Measurements from ENCODE around the genes ZNF518A and ANKRD2.

GRCh38 chr10:95517204-95518026 is 43.8 kb downstream of the SORBS1 start:
- PRO-cap = no peak

GRCh38 chr10:95540317-95541453 is 20.5 kb downstream of the SORBS1 start:
- PRO-cap = no peak

- PRO-cap = no peak
Observed at GRCh38 chr10:95562834-95563129, 1.6 kb upstream of the SORBS1 start.

DNA sequence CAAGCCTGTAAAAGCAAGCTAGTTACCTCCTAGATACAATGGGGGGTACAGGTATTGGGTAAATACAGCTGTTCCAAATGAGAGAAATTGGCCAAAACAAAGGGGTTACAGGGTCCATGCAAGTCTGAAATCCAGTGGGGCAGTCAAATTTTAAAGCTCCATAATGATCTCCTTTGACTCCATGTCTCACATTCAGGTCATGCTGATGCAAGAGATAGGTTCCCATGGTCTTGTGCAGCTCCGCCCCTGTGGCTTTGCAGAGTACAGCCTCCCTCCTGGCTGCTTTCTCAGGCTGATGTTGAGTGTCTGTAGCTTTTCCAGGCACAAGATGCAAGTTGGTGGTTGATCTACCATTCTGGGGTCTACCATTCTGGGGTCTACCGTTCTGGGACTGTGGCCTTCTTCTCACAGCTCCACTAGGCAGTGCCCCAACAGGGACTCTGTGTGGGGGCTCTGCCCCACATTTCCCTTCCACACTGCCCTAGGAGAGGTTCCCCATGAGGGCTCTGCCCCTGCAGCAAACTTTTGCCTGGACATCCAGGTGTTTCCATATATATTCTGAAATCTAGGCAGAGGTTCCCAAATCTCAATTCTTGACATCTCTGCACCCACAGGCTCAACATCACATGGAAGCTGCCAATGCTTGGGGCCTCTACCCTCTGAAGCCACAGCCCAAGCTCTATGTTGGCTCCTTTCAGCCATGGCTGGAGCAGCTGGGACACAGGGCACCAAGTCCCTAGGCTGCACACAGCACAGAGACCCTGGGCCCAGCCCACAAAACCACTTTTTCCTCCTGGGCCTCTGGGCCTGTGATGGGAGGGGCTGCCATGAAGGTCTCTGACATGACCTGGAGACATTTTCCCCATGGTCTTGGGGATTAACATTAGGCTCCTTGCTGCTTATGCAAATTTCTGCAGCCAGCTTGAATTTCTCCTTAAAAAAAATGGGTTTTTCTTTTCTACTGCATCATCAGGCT is 33.3 kb upstream of the CC2D2B start:
- PRO-cap = no peak

DNA sequence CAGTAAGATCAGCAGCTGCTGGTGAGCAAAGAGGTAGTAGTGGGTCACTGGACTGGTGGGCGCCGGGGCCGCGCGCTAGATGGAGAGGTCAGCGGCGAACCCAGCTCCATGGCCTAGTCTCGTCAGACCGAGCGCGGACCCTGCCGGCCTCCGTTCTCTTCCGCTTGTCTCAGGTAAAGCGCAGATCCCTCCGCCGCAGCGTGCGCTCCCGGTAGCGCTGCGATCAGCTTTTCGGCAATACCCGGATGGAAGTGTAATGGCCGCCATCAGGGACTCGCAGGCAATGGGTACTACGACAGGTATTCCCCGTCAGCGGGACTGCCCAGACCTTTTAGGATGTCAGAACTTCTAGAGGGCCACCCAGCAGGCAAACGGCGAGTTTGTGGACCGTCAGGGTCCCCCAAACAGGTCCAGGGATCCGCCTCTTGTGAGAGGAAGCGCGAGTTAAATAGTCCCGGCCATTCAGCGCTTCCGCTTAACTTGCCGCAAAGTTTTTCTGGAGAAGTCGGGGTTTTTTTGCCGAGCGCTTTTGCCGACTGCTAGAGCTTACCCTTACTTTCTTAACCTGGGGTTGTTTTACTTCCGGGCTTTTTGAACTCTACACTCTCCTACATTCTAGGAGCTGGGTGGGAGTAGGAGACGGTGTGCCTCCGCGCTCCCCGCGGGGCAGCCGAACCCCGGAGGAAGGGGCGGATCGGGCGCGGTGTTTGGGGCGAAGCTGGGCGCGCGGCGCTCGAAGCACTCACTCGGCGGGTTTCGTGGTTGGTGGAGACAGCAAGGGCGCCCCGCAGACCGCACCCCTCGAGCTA is at the start of gene ZNF518A:
ZNF518A (plus strand) TSS at position 478 of the 809 bp plus-strand sequence.
- PRO-cap = bidirectional peak, plus-strand start at position 237 of the sequence, minus-strand start at position 121 of the sequence; unidirectional peak, plus-strand start at position 745 of the sequence

DNA sequence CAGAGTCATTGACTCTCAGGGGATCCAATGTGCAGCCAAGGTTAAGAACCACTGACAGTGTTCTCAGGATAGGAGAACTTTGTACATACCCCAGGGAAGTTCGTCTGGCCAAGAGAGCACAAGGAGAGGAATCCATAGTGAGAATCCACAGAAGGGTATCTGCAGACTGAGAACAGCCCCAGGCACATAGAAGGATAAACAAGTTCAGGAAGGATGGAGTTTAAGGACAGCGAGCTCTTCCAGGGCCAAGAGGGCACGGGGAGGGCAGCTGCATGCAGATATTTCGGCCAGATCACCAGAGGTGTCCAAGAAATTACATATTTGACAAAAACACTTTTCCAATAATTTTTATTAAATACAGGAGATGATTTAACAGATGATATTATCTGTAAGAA is 16.4 kb downstream of the BLNK start:
- PRO-cap = no peak

GRCh38 chr10:96514845-96515524 is 1.3 kb upstream of the TLL2 start:
- PRO-cap = no peak

DNA sequence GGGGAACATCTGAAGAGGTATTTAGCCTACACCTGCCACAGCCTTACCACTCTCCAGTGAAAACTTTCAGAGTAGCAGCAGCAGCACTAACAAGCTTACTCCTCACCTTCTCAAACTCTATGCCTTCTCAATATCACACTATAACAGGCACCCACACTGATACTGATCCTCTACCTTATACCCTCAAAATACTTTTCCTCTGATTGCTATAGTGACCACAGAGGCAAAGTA is 35.2 kb upstream of the TLL2 start:
- PRO-cap = no peak

- PRO-cap = no peak
Observed at GRCh38 chr10:96585375-96585921, 1.4 kb downstream of the TM9SF3 start.

DNA sequence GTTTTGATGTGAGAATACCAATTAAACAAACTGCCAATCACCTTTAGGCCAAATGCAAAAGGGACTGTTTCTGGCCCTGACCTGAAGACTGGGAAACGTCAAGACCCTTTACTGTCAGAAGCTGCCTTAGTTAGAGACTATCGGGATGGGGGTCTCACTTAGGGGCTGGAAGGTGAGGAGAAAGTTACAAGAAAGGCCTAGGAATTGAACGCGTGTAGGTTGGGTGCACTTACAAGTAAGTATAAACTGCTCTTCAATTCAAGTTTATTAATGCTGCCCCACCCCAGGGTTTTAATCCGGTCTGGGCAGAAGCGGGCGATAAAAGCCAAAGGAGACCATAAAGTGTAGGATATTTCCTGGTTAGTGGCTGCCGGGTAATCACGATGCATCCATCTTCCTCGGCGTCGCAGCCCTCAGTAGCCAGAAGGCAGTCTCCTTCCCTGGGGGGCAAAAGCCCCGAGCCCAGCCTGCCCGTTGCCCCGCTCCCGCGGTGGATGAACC is 840 bp downstream of the TM9SF3 start:
- PRO-cap = bidirectional peak, plus-strand start outside the sequence, minus-strand start at position 418 of the sequence

GRCh38 chr10:96618522-96619425 is 32.0 kb upstream of the TM9SF3 start:
- PRO-cap = no peak

DNA sequence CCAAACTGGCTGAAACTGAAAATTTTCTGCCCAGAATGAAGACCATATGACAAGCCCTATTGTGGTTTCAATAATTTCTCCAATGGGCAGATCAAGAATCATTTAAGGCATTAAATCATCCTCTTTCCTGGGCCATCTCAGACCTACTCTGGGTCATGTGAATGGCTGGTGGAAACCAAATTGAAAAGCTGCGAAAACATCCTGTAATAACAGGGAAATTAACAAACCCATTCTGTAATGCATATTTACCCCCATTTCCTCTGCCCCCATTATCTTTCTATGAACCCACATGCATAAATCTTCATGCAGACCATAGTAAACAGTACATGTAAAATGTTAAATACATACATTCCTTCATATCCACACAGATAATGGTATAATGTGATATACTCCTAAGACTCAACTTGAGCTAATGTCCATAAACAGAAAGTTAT is 23.9 kb downstream of the PIK3AP1 start:
- PRO-cap = no peak

GRCh38 chr10:96768127-96768629 is 47.9 kb upstream of the PIK3AP1 start:
- PRO-cap = no peak

GRCh38 chr10:96833498-96833697 is 1.3 kb downstream of the LCOR start:
- PRO-cap = no peak

DNA sequence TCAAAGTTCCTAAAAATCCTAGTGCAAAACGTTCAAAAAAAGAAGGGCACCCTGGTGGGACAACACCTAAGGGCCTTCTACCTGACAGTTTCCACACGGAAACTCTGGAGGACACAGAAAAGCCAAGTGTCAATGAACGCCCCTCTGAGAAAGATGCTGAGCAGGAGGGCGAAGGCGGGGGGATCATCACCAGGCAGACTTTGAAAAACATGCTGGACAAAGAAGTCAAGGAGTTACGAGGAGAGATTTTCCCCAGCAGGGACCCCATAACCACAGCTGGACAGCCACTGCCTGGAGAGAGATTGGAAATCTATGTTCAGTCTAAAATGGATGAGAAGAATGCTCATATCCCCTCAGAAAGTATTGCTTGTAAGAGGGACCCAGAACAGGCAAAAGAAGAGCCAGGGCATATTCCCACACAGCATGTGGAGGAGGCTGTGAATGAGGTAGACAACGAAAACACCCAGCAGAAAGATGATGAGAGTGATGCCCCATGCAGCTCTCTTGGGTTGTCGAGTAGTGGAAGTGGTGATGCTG is 151.0 kb downstream of the LCOR start:
- PRO-cap = no peak

DNA sequence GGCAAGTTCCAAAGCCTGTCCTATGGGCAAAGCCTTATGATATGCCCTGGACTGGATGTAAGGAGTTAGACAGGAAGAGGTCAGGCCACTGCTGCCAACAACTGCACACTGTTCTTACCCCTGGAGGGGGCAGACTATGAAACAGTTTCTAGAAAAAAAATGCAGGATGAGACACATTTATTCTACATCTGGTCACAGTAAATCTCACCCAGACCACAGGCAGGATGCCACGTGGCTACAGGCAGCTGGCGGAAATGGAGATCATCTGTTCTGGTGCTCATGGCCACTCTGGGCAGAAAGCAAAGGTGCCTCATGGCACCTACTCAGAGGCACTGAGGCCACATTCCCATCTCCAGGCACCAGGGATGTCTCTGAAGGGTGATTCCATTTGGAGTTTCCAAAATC is 22.0 kb upstream of the FRAT2 start:
- PRO-cap = no peak

DNA sequence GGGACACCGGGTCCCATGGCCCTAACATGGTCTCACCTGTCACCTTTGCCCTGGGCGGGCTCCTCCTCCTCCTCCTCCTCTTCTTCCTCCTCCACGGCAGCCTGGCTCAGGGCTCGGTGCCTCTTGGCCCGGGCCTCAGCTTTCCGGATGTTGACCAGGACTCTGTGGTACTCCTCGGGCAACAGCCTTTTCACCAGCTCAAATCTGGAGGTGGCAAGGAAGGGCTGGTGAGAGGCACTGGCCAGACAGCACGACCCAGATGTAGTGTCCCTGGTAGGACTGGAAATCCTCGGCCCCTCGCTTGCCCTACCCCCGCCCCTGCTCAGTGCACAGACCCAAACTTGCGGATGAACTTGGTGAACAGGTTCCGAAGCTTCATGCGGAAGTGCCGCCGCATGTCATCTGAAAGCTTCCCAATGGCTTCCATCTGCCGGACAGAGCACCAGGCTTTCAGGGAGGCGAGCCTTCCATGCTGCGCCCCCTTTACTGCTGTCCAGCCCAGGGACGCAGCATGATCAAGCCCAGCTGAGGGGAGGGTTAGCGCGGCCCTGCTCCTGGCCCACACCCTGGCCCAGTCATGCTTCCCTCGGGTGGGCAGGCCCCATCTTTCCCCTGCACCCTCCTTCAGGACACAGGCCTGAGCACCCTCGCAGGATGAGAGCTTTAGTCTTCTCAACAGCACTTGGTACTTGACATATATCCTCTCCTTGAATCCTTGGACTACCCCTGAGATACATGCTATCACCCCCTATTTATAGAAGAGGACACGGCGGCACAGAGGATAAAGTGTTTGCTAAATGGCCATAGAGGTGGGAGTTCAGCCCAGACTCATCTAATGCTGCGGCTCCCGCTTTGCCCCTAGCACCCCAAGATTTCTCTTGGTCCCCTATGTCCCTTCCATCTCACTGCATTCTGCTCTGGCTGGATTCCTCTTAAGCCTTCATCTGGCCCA is 32.5 kb upstream of the FRAT2 start:
- PRO-cap = no peak

GRCh38 chr10:97368797-97369273 is 32.3 kb downstream of the RRP12 start:
- PRO-cap = no peak

GRCh38 chr10:97407195-97407917 is 6.2 kb upstream of the RRP12 start:
- PRO-cap = no peak

DNA sequence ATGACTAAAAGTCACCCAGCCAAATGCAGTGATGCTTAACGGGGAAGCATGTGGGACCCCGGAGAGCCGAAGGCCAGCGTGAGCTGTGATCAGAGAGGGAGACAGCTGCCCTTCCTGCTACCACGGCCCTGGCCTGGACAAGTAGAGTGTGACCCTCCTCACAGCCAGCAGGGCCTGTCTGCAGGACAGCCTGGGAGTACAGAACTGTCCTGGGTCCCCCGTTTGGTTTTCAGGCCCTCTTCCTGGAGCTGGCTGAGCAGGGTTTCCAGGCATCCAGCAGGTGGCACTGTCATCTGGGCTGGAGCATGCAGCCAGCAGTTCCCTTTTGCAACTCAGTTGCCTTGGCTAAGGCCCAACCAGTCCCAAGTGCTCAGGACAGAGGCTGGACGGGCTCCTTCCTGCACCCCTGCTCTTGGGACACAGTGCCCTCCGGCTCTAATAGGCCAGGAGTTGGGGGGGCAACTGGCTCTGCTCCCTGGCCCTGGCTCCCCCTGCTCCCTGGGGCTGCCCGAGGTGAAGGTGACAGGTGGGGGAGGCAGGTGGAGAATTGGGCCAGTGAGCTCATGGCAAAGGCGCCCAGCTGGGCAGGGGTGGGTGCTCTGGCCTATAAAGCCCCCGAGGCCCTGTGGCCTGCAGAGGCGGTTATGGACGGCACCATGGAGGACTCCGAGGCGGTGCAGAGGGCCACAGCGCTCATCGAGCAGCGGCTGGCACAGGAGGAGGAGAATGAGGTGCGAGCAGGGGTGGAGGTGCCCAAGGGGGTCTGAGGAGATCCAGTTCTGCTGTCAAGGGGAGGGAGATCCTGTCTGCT is at the start of gene ANKRD2:
ANKRD2 (plus strand) TSS at position 635 of the 811 bp plus-strand sequence.
- PRO-cap = no peak